ENCODE results near the genes SAMD11 and ISG15.

DNA sequence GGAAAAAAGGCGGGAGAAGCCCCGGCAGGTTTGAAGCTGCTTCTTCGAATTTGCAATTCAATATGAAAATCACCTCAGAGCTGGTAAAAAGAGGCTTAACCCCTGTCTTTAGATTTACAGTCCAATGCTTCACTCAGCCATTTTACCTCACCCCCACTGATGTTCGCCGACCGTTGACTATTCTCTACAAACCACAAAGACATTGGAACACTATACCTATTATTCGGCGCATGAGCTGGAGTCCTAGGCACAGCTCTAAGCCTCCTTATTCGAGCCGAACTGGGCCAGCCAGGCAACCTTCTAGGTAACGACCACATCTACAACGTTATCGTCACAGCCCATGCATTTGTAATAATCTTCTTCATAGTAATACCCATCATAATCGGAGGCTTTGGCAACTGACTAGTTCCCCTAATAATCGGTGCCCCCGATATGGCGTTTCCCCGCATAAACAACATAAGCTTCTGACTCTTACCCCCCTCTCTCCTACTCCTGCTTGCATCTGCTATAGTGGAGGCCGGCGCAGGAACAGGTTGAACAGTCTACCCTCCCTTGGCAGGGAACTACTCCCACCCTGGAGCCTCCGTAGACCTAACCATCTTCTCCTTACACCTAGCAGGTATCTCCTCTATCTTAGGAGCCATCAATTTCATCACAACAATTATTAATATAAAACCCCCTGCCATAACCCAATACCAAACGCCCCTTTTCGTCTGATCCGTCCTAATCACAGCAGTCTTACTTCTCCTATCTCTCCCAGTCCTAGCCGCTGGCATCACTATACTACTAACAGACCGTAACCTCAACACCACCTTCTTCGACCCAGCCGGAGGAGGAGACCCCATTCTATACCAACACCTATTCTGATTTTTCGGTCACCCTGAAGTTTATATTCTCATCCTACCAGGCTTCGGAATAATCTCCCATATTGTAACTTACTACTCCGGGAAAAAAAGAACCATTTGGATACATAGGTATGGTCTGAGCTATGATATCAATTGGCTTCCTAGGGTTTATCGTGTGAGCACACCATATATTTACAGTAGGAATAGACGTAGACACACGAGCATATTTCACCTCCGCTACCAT lies 55.2 kb downstream of the OR4F16 start:
- RAMPAGE, long total RNA: no peak
- RRBS: no CpG with 5 or more reads among the region's 35 CpGs

DNA sequence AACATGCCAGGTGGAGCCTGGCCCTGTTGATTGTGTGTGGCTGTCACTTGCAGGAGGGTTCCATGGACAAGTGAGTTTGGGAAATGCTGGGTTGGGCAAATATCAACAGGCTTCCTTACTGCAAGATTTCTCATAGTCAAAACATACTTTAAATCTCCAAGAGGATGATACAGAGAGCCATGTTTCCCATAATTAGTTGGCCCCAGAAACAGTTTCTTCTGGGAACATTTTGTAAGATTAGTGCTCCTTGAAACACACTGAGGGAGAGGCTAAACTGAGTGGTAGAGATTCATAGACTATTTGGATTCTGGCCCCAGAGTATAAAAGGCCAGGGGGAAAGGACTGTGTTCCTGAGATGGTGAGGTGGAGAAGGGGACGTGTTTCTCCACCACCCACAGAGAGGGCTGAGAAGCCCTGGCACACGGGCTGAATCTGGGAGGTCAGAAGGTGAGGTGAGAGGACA lies 76.8 kb upstream of the SAMD11 start:
- RAMPAGE, long total RNA: no peak
- RRBS: no CpG with 5 or more reads among the region's 2 CpGs

GRCh38 chr1:875772-876006 lies 48.0 kb upstream of the SAMD11 start:
- RAMPAGE, long total RNA: no peak
- RRBS: no CpG with 5 or more reads among the region's 8 CpGs

- RAMPAGE, long total RNA: no peak
- RRBS: 13% methylated on average over 1 of the region's 25 CpGs
Measured at GRCh38 chr1:910901-911677, 12.6 kb upstream of the SAMD11 start.

- RAMPAGE, long total RNA: no peak
- RRBS: 1% methylated on average over 85 of the region's 126 CpGs
Measured at GRCh38 chr1:923385-924380, at the start of gene SAMD11. TSS of gene SAMD11 (plus strand) at chr1:923923.

GRCh38 chr1:940064-940677 lies 16.4 kb downstream of the SAMD11 start:
- RAMPAGE, long total RNA: no peak
- RRBS: 2% methylated on average over 28 of the region's 64 CpGs

GRCh38 chr1:948345-948902 lies 10.6 kb downstream of the NOC2L start:
- RAMPAGE, long total RNA: no peak
- RRBS: no CpG with 5 or more reads among the region's 13 CpGs

DNA sequence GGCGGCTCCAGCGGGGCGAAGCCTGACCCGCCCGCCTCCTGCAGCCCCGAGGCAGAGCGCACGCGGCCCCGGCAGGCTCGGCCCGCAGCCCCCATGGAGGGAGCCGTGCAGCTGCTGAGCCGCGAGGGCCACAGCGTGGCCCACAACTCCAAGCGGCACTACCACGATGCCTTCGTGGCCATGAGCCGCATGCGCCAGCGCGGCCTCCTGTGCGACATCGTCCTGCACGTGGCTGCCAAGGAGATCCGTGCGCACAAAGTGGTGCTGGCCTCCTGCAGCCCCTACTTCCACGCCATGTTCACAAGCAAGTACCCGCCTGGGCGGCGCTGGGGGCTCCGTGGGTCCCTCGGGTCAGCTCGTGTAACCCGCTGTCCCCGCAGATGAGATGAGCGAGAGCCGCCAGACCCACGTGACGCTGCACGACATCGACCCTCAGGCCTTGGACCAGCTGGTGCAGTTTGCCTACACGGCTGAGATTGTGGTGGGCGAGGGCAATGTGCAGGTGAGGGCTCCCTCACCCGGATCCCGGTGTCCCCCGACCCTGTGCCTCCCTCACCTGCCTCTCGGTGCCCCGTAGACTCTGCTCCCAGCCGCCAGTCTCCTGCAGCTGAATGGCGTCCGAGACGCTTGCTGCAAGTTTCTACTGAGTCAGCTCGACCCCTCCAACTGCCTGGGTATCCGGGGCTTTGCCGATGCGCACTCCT lies 1.0 kb downstream of the KLHL17 start:
- RAMPAGE, long total RNA: no peak
- RRBS: 0% methylated on average over 6 of the region's 58 CpGs

DNA sequence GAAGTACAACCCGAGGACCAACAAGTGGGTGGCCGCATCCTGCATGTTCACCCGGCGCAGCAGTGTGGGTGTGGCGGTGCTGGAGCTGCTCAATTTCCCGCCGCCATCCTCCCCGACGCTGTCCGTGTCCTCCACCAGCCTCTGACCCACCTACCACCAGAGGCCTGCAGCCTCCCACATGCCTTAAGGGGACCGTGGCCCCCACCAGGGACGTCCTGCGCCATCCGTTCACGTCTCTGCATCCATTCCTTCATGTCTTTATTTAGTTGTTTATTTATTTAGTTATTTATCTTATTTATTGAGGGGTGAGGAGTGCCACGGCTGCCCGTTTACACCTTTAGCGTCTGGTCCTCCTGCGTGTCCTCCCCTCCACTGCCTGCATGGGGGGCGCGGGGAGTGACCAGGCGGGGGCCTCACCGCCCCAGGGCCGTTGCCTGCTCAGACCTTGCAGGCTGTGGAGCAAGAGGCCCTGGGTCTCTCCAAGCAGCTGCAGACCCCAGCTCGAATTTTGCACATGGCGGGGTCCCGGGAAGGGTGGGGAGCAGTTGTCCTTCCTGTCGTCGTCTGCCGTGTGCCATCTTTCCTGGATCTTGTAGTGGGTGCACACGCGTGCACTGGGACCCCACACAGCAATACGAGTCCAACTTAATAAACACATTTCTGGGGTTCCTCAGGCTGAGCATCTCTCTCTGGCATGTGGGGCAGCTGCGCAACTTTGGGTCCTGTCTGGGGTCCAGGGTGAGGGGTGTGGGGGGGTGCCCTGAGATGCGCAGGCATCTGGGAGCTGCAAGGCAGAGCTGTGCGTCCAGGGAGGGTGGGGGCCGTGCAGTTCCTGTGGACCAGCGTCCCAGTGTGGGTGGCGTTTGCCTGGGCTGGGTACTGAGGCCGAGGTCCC lies 988 bp upstream of the PLEKHN1 start:
- RAMPAGE, long total RNA: no peak
- RRBS: no CpG with 5 or more reads among the region's 40 CpGs

DNA sequence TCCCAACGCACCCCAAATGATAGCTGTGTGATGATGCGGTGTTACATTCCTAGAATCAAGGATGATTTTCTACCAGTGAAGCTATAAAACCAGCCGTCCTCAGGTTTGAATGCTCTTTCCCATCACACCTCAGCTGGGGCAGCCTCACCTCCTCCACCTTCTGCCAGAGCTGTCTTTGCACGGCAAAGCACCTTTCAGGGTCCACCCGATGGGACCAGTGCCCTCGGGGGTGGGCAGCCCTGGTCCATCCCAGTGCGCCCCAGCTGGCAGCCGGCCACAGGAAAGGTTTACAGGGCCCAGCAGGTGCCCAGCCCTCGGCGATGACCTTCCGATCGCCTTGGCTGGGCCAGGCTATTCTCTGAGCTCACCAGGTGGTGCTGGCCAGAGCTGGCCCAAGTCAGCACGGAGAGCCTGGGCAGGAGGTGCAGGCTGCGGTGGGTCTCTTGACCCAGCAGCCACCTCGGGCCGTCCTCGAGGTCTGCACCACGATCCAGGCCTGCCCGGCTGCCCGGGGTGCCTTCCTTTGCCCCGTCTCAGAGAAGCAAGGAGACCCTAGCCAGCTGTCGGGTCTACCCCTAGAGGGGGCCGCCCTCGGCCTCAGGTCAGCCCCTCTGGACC lies 507 bp downstream of the PERM1 start:
- RAMPAGE, long total RNA: no peak
- RRBS: no CpG with 5 or more reads among the region's 24 CpGs

- RAMPAGE, long total RNA: no peak
- RRBS: 1% methylated on average over 49 of the region's 91 CpGs
Measured at GRCh38 chr1:1000432-1001453, 846 bp upstream of the HES4 start.

DNA sequence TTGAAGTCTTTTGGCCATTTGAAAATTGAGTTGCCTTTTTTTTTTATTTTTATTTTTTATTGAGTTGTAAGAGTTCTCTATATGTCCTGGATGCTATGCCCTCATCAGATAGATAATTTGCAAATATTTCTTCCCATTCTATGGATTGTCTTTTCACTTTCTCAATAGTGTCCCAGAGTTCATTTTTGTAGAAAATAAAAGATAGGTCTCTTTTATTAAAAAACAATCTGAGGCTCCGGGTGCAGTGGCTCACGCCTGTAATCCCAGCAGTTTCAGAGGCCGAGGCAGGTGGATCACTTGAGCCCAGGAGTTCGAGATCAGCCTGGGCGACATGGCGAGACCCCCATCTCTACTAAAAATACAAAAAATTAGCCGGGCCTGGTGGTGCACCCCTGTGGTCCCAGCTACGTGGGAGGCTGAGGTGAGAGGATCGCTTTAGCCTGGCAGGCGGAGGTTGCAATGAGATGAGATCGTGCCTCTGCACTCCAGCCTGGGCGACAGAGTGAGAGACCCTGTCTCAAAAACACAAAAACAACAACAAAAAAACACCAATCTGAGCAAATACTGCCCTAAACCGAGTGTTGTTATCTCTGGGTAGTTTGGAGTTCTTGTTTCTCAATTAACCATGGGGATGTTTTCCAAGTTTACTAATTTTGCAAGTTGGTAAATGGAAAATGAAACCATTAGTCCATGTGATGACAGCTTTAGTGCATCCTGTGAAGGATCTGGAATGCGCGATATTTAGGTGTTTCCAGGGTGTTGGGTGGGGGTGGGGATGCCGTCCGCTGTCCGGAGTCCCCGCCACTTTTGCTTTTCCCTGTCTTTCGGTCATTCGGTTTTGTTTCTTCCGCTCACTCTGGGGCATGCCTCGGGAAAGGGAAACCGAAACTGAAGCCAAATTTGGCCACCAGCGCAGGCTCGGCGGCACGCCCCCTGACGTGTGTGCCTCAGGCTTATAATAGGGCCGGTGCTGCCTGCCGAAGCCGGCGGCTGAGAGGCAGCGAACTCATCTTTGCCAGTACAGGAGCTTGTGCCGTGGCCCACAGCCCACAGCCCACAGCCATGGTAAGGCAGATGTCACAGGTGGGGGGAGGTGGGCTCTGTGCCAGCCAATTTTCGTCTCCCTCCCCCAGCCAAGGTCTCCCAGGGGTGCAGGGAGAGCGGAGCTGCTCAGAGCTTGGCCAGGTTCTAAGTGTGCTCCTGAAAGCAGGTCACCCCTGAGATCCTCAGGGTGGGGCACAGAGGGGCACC lies at the start of gene ISG15:
TSS of gene ISG15 (plus strand) at position 986 of the 1,251 bp plus-strand sequence.
- RAMPAGE, long total RNA: start-site peak on the plus strand centred at position 1,000 of the sequence, 38 bp wide, 113 and 1,268 reads in 2 replicates
- RRBS: no CpG with 5 or more reads among the region's 37 CpGs

DNA sequence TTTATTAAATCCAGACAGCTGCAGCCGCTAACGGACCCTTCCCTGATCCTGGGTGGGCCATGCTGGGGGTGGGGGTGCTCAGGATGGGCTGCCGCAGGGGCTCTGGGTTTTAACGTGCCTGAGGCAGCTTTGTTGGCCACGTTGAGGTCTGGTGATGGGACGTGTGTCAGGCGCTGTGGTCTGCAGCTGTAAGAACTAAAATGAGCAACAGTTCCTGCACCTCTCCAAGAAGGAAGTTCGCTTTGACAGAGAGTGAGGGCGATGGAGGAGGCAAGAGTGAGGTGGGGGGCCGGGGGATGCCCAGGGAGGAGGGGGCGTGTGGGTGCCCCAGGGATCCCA lies 19.6 kb downstream of the AGRN start:
- RAMPAGE, long total RNA: no peak
- RRBS: no CpG with 5 or more reads among the region's 11 CpGs

GRCh38 chr1:1055967-1056117 lies 18.3 kb downstream of the RNF223 start:
- RAMPAGE, long total RNA: no peak
- RRBS: no CpG with 5 or more reads among the region's 6 CpGs

GRCh38 chr1:1090012-1090676 lies 16.0 kb upstream of the RNF223 start:
- RAMPAGE, long total RNA: no peak
- RRBS: no CpG with 5 or more reads among the region's 22 CpGs

DNA sequence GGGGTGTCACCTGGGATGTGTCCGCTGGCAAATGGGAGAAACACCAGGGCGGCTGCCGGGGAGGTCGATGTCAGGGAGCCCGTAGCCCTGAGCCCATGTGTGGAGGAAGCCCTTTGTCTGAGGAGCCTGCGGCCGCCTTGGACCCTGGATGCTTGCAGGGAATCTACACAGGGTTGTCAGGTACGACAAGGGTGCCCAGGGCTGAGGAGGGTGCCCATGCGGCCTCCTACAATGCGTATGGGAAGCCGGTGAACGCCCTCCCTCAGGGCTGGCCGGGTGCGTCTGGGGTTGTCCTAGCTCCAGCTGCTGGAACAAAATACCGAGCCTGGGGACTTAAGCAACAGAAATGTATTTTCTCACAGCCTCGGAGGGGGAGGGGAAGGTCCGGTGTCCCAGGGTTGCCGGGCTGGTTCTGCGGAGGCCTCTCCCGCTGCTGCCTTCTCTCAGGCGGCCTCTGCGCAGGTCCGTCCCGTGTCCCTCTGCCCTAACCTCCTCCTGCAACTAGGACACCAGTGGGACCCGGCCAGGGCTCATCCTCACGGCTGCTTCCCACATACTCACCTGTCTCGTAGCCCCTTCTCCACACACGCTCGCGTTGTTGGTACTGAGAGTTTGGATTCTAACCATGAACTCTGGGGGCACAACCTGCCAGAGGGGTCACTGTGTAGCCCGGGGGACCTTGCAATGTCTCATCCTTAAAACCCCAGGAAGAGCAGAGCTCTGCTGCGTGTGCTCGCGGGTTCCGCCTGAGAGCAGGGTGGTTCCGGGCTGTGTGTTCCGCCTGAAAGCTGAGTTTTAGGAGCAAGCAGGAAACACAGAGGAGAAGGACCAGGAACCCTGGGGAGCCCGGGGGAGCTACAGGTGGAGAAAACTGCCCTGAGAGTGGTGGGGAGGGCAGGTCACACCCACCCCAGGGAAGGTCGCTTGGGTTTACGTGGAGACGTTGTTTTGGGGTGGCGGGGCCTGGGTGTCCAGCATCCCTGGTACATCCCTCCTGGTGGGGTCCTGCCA lies 16.8 kb upstream of the C1orf159 start:
- RAMPAGE, long total RNA: no peak
- RRBS: 78% methylated on average over 7 of the region's 42 CpGs

GRCh38 chr1:1145137-1145428 lies 28.6 kb upstream of the TTLL10 start:
- RAMPAGE, long total RNA: no peak
- RRBS: 75% methylated on average over 2 of the region's 14 CpGs

DNA sequence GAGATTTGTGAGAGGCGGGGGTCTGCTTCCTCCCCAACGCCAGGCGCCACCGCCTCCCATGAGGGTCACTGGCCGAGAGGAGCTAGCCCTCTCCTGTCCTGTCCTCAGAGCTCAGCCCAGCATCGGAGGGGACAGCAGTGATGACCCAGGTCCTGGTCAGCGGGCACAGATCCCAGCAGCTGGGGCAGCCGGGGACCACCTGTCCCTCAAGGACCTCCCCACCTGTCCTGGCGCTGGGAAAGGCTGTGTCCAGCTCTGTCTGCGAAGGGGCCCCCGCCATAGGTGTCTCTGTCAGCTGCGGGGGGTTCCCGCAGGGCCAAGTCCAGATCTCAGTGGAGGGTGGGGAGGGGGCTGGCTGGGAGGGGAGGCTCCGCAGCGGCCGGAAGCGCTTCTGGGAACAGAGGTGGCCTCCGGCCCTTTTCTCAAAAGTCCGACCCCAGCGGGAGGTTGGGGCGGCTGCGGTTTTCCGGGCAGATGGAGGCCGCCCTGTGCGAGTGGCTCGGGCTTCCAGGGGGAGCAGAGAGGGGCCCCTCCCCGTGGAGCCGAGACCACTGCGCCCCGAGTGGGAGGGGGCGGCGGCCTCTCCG lies 5.7 kb downstream of the TNFRSF18 start:
- RAMPAGE, long total RNA: no peak
- RRBS: 2% methylated on average over 6 of the region's 33 CpGs

DNA sequence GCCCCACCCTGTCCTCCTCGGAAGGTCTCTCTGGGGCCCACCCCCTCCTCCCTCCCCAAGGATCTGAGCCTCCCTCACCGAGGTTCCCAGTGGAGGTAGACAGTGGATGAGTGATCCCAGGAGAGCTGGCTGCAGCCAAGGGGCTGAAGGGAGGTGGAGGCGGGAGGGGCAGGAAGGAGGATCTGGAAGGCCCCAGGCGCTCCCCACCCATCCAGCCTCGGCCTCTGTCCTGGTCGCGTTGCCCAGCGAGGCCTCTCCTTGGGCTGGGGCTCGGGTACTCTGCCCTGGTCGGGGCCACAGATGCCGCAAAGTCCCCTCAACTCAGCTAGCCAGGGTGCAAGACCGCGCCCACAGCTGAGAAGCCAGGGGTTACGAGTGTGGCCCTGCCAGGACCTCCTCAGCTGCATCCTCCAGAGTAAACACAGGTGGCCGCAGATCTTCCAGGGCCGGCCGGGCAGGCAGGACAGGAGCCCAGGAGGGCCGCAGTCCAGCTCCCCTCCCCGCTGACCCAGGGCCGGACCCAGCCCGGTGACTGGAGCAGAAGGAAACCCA lies 5.2 kb downstream of the B3GALT6 start:
- RAMPAGE, long total RNA: no peak
- RRBS: 13% methylated on average over 4 of the region's 21 CpGs

DNA sequence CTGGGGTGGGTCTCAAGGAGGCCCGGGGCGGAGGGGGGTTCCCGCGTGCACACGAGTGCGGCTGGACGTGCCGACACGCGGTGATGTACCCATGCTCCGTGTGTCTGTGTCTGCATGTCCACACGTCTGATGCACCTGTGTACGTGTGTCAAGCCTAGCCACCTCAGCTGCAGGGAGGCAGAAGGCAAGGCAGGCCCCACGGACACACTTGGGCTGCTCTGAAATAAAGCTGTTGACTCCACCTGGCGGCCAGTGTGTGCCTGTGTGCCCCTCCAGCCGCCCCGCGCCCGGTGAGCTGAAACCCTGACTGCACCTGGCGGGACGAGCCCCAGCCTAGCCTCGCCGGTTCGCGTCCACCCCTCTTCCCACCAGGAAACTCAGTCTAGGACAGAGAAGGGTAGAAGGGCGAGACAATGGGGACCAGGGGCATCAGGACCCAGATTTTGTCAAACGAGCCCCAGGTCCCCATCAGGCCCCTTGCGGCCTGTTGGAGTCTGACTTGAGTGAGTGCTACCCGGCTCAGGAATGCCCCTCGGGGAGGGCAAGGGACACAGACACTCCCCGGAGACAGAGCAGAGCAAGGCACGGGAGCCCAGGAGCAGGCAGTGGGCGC lies 11.7 kb downstream of the SCNN1D start:
- RAMPAGE, long total RNA: no peak
- RRBS: 43% methylated on average over 9 of the region's 33 CpGs